ENCODE results near the genes CHFR and ZNF605.

DNA sequence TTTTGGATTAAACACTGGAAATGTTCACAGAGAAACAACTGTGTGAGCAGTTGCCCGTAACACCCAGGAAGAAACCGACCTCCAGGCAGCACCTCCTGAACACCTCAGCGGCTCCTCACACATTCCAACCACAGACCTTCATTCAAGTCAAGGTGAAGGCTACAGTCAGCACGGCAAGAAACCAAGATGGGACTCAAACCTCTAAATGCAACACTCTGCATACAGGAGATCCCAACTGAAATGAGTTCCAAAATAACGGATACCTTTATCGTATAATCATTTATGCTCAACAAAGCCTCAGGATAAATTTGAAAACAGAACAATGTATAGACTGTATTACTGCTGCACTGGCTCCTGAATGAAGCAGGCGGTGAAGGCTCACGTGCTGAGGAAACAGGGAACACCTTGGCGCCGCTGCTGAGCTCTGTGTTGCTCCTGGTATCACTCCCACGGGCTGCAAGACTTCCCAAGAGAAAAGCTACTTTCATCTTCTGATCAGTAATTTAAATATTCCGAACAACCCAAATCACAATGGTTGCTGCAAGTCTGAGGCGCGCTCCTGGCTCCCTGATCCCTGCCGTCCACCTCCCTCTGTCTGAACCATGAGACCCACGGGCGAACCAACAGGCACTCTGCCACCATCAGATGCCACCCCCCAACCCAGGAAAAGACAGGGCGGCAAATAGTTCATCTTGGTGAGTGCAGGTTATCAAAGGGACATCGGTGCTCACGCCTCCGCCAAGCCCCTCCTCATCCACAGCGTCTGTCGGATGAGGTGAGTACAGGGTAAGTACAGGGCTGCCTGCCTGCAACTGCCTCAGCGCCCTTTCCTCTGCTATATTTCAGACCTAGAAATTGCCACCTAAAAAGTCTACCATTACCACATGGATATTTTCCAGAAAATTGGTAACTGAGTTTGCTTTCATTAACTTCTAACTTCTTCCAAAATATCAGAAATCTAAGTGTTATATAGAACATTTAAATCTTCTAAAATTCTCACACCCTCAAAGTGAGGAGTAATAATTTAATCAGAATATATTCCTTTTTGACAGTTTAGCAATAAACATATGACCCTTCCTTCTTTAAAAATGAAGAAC is 15.8 kb downstream of the PGAM5 start:
- PRO-cap = no peak
- RAMPAGE, long total RNA = no peak

- PRO-cap = no peak
- RAMPAGE, long total RNA = no peak
These were observed 19.2 kb downstream of the PGAM5 start for GRCh38 chr12:132729507-132730530.

DNA sequence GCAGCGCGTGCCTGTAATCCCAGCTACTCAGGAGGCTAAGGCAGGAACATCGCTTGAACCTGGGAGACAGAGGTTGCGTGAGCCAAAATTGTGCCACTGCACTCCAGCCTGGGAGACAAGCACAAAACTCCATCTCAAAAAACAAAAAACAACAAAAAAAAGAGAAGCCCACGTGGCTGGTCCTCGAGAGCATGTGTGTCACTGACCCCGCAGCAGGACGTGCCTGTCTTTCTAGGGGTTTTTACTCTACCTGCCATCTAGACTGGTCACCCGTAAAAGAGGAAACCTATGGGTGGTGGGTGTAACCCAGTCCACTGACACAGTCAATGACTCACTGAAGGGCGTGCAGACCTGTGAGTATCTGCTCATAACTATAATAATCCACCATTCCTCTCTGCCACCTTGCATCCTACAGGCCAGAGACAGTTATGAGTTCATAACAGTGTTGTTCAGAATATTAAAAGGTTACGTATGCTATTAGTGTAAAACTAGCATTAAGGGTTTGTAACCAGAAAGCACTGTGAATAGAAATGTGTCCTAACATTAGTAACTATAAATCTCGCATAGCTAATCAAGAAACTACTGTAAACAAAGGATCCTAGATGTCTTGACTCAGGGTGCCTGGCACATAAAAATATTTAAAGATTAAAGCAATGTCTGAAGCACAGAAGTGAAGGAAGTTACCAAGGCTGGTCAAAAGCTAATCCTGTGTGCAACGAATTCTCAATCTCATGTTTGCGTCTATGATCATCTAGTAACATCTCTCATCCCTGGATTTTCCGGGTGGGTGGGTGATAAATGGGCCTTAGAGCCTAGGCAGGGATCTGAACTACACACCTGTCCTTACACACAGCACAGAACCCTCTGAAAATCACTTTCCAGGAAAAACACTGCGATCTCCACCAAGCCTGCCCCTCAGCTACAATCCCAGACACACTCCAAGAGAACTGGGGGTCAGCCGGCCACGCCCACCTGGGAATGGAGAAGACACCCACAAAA is 4.4 kb downstream of the GOLGA3 start:
- PRO-cap = no peak
- RAMPAGE, long total RNA = no peak

- PRO-cap = bidirectional peak, plus-strand start at chr12:132887880, minus-strand start at chr12:132887564; bidirectional peak, plus-strand start at chr12:132888126, minus-strand start at chr12:132888082; bidirectional peak, plus-strand start at chr12:132888301, minus-strand start at chr12:132888312
- RAMPAGE, long total RNA = start-site peak on the minus strand at chr12:132887560-132887593, 280 and 58 reads in 2 replicates
These were observed at the start of gene CHFR for GRCh38 chr12:132887513-132888481. TSS of gene CHFR (minus strand) at chr12:132887605.

GRCh38 chr12:132894997-132895399 is 7.6 kb upstream of the CHFR start:
- PRO-cap = no peak
- RAMPAGE, long total RNA = no peak

- PRO-cap = bidirectional peak, plus-strand start at chr12:132955779, minus-strand start at chr12:132955784; bidirectional peak, plus-strand start at chr12:132956094, minus-strand start at chr12:132955852; bidirectional peak, plus-strand start at chr12:132956450, minus-strand start at chr12:132956287
- RAMPAGE, long total RNA = start-site peak on the minus strand at chr12:132956244-132956316, 98 and 20 reads in 2 replicates
These were observed at the start of gene ZNF605 for GRCh38 chr12:132955683-132956539. TSS of gene ZNF605 (minus strand) at chr12:132956306.

DNA sequence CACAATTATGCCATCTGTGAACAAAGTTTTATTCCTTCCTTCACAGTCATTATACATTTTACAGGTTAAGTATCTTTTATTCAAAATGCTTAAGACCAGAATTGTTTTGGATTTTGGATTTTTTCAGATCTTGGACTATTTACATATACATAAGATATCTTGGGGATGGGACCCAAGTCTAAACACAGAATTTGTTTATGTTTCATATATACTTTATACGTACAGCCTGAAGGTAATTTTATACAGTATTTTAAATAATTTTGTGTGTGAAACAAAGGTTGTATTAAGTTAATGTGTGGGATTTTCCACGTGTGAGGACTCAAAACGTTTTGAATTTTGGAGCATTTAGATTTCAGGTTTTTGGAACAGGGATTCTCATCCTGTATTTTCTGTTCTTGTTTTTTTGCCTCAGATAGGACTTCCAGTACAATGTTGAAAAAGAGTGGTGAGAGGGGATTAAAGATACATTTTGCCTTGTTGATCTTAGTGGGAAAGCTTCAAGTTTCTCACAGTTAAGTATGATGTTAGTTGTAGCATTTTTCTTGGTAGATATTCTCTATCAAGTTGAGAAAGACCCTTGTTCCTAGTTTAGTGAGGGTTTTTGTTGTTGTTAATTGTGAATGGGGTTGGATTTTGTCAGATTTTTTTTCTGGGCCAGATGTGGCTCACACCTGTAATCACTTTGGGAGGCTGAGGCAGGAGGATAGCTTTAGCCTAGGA is 3.4 kb downstream of the ZNF26 start:
- PRO-cap = no peak
- RAMPAGE, long total RNA = no peak

DNA sequence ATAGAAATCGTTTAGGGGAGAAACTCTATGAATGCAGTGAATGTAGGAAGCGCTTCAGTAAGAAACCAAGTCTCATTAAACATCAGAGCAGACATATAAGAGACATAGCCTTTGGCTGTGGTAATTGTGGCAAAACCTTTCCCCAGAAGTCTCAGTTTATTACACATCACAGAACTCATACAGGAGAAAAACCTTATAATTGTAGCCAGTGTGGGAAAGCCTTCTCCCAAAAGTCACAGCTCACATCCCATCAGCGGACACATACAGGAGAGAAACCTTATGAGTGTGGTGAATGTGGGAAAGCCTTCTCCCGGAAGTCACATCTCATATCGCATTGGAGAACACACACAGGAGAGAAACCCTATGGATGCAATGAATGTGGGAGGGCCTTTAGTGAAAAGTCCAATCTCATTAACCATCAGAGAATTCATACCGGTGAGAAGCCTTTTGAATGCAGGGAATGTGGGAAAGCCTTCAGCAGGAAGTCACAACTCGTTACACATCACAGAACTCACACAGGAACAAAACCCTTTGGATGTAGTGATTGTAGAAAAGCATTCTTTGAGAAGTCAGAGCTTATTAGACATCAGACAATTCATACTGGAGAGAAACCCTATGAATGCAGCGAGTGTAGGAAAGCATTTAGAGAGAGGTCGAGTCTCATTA is 20.1 kb downstream of the ZNF84 start:
- PRO-cap = no peak
- RAMPAGE, long total RNA = no peak

GRCh38 chr12:133079217-133079881 is 1.4 kb upstream of the ZNF140 start:
- PRO-cap = bidirectional peak, plus-strand start at chr12:133079561, minus-strand start at chr12:133079613
- RAMPAGE, long total RNA = no peak

Measured in GM23338 (cell line).